Karpas-422 (cell line): ENCODE measurements around a stretch of chr5.

- PRO-cap: no peak
- RAMPAGE, long total RNA: no peak
Observed at GRCh38 chr5:51383631-51384446, 591 bp downstream of the ISL1 start.

- PRO-cap: no peak
- RAMPAGE, long total RNA: no peak
Observed at GRCh38 chr5:52150411-52150808, 637.3 kb upstream of the ITGA1 start.

GRCh38 chr5:52743978-52744386, 43.7 kb upstream of the ITGA1 start:
- PRO-cap: no peak
- RAMPAGE, long total RNA: no peak

- PRO-cap: no peak
- RAMPAGE, long total RNA: no peak
Observed at GRCh38 chr5:52897181-52897613, 92.0 kb upstream of the ITGA2 start.

DNA sequence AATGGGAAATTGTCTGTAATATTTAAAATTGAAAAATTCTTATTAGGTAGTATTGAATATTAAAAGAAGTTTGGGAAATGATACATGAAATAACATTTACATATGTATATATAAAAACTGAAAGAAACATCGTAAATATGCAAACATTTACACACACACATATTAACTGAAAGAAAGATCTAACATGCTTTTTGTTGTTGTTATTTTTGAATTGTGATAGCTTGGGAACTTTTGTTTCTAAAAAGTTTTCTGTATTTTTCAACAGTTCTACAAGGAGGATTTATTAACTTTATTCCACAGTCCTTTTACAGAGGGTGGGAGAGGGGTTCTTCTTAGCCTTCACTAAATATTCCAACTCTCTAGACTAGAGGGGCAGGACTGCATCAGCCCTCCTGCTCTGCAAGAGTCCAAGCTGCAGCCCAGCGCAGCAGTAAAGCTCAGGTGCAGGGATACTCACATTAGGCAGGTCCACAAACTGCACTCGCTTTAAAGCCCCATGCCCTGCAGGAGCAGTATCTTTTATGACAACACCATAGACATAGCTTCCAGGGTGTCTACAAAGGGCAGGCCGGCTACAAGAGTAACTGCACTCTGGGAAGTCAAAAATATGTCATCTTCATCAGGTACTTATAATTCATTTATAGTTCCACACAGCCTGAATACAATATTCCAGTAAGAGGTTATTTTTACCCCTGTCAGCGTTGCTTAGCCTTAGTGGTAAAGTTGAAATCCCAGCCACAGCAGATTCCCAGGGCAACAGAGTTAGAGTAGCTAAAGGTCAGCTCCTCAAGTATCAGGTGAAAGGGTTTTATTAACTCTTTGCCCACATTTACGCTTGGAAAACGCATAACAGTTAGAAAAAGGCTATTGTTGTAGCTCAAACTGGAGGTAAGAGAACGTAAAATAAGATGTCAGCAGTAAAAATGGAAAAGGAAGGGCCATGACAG, 82.5 kb upstream of the ITGA2 start:
- PRO-cap: no peak
- RAMPAGE, long total RNA: no peak

DNA sequence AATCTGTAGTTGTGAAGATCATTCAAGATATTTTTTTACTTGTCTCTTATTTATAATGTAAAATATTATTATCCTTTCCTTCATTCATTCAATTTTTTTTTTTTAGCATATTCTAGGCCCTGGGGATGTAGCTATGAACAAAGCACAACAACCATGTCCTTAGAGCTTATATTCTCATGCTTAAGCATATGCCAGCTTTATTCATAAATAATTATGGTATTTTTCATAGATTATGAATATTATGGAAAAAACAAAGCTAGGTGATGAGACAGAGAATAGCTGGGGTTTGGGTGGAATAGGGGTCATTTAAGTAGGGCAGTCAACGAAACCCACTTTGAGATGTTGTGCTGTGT, 55.7 kb downstream of the NDUFS4 start:
- PRO-cap: no peak
- RAMPAGE, long total RNA: no peak

GRCh38 chr5:54045291-54045505, 265.2 kb downstream of the ARL15 start:
- PRO-cap: no peak
- RAMPAGE, long total RNA: no peak

GRCh38 chr5:54307552-54307985, 2.8 kb downstream of the ARL15 start:
- PRO-cap: no peak
- RAMPAGE, long total RNA: no peak

DNA sequence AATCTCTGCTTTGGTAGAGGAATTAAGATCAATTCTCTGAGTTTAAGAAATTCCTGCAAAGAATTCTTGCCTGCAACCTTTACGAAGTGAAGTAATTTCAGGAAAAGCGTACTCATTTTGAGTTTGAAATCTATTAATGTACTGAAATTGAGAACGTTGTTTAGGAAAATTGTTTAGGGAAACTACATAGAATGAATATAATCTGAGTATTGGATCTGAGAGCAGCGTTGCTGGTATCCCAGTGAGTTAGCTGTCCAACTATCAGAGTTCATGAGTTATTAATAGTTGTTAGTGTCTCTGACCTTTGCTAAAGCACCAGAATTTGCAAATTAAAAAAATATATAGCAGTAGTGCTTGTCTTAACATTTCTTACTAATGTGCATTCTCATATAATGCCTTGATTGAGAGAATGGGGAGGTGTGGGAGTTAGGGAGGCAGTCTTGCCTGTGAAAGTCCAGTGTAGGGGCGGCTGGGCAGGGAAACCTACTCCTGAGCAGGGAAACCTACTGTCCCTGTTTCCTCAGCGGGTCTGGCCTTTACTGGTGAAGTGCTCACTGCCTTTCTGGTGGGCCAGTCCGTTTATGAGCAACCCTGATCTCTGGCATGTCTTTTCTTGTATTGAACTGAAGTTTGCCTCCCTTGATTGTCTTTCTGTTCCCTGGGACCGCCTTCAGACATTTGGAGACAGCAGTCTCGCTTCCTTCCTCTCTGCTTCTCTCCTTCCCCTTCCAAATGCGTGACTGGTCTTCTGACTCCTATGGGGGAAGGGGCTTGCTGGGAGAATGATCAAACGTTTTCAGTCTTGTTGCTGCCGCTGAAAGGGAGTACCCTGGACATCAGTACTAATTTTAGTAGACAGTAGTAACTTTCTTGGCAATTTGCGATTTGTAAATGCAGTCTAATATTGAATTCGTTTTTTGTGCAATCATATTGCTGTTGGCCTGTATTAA, 2.8 kb downstream of the SNX18 start:
- PRO-cap: no peak
- RAMPAGE, long total RNA: no peak

DNA sequence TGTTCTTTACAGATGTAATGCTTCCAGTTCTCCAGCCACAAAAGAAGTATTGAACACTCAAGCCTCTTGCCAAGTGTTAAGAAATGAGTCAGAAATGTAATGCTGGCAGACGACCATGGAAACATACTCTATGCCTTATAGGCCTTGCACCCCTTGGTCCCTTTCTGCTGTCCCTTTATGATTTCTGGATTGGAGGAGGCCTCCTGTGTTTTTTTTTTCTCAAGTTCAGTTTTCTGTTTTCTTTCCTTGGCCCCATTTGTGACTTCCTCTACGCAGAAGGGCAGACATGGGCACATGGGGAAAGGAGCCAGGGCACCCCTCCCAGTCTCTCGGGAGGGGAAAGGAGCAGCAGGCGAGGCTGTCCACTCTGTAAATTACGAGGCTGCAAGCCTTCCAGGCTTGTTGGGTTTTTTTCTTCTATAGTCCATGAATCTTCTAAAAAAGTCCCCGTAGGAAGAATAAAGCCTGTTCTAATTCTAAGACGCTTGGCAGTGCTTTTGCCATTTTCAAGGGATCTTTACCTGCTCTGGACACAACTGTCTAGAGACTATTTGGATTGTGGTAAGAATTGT, 53.4 kb downstream of the SNX18 start:
- PRO-cap: no peak
- RAMPAGE, long total RNA: no peak

DNA sequence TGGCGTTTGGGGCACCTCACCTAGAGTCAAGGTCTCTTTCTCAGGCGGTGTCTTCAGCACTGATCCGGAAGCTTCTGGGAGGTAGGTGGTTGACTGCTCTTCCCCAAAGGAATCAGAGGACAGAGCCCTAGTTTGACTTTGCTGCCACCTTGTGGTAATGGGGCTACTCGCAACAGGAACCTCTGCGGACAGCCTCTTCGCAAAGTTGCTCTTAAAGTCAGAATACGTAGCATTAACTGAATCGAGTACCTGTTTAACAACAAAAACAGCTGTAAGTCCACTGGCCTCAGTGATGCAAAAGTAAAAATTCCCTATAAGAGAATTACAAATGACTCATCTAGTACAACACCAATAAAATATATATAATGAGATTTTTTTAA, 13.4 kb upstream of the GPX8 start:
- PRO-cap: no peak
- RAMPAGE, long total RNA: no peak

DNA sequence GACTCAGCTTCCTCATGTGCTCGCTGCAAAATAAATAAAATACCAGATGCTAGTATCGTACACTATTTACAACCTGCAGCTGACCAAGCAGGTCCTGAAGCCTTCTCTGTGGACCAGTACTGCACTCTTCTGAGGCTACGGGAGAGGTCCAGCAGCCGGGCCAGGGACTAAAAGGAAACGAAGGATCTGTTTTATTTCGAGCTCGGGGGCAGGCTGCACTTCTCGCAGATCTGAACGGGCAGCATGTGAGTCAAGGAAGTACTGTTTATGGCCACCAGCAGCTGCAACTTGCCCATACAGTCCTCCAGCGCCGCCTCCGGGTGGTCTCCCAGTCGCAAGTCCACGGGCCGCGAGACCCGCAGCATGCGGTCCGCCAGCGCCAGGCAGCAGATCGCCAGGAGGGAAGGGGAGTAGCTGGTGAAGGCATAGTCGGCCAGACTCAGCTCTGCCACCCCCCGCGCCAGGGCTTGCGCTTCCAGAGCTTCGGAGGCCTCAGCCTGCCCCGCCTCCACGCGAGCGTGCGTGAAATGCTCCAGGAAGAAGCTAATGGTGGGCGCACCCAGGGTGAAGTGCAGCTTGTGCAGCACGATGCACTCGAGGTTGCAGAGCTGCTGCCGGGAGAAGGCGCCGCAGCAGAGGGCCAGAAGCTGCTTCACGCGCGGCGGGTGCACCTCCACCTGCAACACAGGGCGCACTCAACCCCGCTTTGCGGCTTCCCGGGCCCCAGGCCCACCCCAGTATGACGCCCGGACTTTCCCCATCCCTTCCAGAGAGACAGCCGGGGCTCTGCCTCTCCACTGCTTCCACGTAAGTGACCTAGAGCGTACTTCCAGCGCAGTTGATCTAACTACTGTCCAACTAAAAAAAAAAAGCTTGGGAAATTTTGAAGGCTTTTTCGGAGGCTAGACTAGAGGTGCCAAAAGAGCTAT, 2.0 kb downstream of the CCNO start:
- PRO-cap: no peak
- RAMPAGE, long total RNA: no peak

DNA sequence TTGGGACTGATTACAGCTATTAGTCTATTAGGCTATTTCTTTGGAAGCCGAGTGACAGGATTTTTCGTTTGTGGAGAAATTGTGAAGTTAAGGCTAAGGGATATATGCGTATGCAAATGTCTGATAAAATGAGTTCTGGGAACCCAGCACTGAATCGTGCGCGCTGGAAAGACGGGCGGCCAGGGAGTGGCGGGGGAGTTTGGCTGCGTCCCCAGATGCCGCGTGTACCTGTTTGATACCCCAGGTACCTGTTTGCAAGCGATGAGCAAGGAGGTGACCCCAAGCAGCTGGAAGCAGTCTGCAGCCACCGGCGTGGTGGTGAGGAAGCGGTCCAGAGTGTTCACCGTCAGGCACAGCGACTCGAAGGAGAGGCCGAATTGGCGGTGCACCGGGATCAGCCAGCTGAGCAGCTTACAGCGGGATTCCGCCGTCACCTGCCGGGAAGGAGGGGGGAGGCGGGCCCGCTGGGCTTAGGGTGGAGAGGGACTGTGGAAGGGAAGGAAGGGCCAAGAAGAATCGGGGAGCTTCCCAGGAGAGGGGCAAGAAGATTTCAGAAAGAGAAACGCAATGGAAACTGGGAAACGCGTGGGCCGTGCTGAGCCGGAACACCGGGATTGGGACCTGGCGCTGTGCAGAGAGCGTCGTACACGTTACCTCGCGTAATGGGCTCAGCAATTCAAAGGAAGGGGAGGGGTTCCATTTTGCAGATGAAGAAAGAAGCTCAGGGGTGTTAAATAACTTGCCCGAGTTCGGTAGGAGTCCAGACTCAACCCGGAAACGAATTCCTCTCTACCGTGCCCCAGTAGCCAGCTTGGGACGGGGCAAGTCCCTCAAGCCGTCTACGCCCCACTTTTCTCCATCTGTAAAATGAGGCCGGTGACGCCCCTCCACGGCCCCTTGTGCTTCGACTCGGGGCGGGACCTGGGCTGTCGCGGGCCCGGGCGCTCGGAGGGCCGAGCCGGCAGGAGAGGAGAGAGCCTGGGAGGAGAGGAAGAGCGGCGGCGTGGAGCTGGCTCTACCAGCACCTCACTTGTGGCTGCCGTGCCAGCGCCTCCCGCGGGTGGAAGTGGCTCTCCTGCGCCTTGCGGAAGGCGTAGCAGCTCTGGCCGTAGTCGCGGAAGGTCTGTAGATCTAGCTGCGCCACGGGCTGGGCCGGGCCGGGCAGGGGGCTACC, 908 bp downstream of the CCNO start:
- PRO-cap: bidirectional peak, plus-strand start at position 1,111 of the sequence, minus-strand start at position 869 of the sequence
- RAMPAGE, long total RNA: no peak

- PRO-cap: no peak
- RAMPAGE, long total RNA: no peak
Observed at GRCh38 chr5:55356602-55356963, 48.8 kb downstream of the MTREX start.

GRCh38 chr5:55510223-55510471, 24.6 kb downstream of the PLPP1 start:
- PRO-cap: no peak
- RAMPAGE, long total RNA: no peak

DNA sequence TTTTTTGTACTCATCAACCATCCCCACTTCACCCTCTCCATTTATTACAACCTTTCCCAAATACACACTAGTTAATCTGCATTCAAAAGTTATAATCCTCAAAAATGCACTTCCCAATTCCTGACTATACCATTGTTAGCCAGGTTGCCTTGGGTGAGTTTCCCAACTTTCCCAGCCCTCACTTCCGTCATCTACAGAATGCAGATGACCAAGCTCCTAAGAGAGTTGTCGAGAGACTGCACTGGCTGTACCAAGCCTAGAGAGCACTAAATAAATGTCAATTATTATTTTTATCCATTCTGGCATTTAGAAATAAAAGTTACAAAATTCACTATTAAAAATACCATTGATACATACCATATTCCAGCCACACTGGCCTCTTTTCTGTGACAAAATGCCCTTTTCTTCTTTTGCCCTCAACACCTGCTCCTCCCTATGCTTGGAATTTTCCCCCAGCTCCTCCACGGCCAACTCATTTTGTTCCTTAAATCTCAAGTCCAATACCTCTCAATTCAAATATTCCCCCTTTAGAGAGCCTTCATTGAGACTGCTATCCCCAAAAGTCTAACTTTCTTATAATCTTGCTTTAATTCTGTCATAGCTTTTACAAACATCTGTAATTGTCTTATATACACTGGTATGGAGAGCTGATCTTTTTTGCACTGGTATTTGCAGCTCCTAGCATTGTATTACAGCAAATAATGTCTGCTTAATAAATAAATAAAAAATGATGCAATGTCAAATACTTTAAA, 11.2 kb downstream of the PLPP1 start:
- PRO-cap: no peak
- RAMPAGE, long total RNA: no peak

DNA sequence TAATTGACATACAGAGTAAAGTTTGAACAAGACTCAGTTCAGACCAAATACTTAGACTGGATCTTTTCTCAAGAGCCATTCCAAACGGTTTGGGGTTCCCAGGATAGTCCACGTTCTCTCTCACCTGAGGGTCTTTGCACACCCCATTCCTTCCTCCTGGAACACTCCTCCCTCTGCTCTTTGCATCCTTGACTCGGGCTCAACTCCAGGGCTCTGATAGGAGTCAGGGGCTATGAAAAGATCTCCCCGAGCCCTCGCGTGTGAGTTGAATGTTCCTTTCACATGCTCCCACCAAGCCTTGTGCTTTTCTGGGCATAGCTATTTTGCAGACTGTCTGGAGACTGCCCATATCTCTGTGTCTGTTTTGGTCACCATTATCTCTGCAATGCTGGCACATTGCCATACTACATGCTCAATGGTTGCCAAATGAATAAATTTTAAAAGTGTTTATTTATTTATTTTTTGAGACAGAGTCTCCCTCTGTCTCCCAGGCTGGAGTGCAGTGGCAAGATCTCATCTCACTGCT, 56.9 kb upstream of the PLPP1 start:
- PRO-cap: no peak
- RAMPAGE, long total RNA: no peak

DNA sequence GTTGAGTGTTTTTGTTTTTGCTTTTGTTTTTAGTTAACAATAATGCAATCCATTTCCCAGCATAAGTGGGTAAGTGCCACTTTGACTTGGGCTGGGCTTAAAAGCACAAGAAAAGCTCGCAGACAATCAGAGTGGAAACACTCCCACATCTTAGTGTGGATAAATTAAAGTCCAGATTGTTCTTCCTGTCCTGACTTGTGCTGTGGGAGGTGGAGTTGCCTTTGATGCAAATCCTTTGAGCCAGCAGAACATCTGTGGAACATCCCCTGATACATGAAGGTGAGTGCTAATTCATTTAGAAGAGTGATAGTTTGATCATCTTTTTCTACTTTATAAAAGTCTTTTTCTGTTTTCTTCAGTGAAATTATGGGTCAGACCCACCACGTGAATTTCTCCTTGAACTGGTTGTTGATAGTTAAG, 2.1 kb downstream of the IL31RA start:
- PRO-cap: no peak
- RAMPAGE, long total RNA: no peak

DNA sequence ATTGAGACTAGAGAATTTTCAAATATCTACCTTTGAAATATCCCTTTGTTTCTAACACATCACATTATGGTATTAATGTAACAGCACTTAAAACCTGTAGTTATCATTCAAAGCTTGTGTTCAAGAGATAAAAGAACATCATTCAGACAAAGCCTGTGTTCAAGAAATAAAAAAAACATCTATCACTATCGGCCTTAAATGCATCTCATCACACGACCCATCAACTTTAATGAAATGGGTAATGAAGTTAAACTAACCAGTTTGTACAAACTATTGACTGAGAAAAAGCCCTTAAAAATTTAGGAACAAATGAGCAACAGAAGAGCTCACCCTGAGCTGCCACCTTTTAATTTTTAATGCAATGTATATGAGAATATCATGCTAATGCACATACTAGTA, 57.8 kb downstream of the IL6ST start:
- PRO-cap: no peak
- RAMPAGE, long total RNA: no peak

DNA sequence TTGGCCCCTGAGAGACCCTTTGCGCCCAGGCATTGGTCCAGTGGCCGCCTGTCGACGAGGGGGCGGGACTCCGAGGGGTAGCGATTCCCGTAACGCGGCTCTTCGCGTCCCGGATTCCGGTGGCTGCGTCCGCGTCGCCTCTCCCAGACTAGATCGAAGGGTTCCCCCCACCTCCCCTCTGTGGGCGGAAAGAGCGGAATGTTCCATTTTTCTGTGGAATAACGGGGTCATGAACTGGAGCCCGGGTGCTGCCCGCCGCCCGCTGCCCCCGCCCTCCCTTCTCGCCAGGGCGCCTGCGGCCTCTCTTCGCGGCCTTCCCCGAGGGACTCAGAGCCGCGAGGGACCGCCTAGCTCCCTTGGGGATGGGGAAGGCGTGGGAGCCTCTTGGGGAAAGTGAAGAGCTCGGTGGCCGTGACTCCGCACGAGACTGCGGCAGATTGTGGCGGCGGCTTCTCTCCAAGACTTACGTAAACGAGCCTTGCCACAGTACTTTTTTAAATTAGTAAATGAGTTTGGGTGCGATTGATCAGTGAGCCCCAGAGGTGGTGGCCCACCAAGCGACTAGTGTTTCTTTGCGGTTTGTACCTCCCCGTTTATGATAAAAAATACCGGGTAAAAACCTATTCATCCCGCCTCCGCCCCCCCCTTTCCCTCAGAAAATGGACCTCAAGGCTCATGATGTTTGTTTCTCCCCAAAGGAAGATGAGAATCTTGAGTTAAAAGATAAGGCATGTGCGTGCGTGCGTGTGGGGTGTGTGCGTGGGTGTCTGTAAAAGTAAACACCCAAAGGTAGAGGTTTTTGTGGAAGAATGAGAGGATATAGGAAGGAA, 540 bp upstream of the IL6ST start:
- PRO-cap: bidirectional peak, plus-strand start at position 112 of the sequence, minus-strand start outside the sequence
- RAMPAGE, long total RNA: no peak